Bronchial epithelial cell (primary cell): ENCODE measurements around the genes NLRP14, PPFIBP2, NLRP10 and RPL27A.

- RRBS, 2 experiments, result no CpG with 5 or more reads among the region's 18 CpGs
These were observed 4.6 kb upstream of the TPP1 start for GRCh38 chr11:6623776-6624335.

GRCh38 chr11:6932340-6932721 lies 6.1 kb downstream of the ZNF215 start:
- RRBS, 2 experiments, result no CpG with 5 or more reads among the region's 3 CpGs

GRCh38 chr11:7020167-7021020 lies at the start of gene NLRP14:
NLRP14 (plus strand) TSS chr11:7020479.
- RRBS, 2 experiments, result 0% methylated on average over 2 of the region's 48 CpGs; no CpG with 5 or more reads in 1 of the 2 experiments

DNA sequence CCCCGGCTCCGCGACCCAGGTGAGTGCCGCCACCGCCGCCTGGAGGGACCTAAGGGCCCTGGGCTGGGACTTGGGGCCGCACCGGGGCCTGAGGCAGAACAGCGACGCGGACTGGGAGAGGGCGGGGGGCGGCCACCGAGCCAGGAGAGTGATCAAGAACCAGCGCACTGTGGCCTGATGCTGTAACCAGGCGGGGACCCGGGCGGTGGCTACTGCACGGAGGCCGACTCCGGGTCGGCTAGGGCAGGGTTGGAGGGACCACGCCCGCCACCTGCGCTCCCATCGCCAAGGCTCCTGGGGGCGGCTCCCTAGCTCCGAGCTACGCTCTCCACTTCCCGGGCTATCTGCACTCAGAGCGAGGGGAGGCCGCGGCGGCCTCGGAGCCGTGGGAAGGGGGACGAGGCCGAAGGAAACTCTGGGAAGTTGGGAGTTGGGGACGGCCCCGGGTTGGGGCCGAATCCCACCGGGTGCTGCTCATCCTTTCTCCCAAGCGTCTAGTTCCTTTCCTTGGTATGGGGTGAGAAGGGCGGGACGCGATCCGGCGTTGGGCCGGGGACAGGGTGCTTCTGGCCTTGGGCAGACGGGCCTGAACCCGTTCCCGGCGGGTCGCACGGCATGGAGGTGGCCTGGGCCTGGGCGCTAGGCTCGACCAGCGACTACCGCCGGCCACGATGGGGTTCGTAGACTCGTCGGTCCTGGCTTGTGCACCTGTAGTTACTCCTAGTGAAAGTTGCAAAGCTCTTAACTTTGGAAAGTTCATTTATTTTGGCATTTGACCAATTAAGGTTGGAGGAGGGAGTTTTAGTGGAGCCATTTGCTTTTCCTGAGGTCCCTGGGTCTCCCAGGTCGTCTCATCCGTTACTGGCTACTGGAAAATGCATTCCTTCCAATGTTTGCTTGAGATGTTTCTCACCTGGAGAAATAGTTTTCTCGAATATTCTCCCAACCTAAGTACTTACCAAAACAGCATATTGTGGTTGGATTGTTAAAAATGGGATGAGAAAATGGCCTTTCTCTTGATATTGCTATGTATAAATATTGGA lies 930 bp downstream of the SYT9 start:
- RRBS, 2 experiments, result 3 to 4% methylated on average over 34 to 42 of the region's 67 CpGs

DNA sequence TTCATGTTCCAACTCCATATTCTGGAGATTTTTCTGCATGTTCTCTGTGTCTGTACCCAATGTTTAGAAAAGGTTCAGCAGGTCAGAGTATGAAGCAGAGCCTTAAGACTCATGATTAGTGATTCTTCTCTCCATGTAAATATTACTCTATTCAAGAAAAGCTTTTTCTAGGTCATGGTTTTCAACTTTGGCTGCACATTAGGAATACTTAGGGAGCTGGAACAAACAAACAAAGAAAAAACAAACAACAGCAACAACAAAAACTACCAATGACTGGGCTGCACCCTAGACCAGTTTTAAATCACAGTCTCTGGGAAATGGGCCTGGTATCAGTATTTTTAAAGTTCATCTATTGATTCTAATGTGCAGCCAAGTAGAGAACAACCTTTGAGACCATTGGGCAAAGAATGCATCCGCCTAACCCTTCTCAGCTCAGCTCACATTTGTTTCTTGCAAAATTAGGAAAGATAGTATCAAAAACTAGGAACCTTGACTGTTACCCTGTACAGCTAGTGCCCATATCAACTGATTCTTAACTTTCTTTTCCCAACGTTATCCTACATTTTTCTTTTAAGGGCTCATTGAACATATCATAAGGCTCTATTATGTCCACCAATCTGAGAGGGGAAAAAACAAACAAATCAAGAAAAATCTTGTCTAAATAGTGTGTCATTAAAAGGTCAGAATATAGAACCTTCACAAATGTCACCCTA lies 5.2 kb downstream of the SYT9 start:
- RRBS, 2 experiments, result no CpG with 5 or more reads among the region's 2 CpGs

DNA sequence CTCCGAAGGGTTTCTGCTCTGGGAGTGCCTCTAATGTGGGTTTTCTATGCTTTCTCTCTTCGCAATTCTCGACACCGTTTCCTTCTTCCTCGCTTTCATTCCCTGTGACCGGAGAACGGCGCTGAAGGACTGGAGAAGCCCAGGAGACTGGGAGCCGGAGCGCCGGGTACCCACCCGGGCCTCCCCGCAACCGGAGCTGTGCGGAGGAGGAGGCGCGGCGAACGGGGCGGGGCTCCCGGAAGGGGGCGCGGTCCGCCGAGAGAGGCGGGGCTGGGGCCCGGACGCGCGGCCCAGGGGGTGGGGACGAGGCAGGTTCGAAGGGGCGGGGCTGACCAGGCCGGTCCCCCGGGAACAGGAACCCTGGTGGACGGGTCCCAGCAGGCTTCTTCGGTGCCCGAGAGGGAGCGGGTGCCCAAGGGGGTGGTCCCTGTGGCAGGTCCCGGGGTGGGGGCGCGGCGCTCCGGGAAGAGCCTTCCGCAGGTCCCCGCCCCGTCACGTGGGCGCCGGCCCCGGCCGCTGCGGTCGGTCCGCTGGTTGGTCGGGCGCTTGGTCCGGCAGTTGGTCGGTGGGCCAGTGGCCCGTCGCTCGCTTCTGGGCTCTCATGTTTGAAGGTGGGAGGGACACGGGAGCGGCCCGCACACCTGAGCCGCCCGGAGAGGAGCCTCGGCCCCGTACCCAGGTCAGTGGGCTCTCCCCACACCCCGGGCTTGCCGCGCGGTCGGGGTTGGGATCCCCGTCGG lies at the start of gene PPFIBP2:
TSS of gene PPFIBP2 (plus strand) at position 557 of the 740 bp plus-strand sequence.
- RRBS, 2 experiments, result 1 to 2% methylated on average over 54 to 59 of the region's 76 CpGs

DNA sequence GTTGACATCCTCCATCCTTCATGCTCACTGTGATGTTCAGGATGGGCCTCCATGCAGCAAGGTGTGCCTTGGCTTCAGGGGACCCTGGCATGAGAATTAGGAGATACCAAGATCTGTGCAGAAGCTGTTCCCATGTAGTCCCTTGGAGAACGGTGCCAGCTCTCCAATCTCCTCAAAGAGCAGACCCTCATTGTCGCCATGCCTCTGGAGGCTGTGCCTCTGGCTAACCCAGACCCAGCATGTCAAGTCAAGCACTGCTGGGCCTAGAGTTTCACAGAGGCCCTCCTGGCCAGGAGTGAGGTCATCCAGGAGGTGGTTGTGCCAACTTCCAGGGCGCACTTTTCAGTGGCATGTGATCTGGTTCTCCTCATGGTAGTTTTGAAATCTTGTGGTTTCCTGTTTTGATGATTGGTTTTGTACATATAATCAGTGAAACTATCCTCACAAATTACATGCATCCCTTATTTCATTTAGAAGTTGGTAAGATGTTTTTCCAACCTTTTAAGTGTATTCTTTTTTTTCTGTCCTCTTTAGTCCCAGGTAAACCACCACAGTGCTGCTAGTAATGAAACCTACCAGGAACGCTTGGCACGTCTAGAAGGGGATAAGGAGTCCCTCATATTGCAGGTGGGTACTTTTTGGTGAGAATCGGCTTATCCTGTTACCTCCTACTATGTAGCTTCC lies 78.9 kb downstream of the PPFIBP2 start:
- RRBS, 2 experiments, result no CpG with 5 or more reads among the region's 6 CpGs

DNA sequence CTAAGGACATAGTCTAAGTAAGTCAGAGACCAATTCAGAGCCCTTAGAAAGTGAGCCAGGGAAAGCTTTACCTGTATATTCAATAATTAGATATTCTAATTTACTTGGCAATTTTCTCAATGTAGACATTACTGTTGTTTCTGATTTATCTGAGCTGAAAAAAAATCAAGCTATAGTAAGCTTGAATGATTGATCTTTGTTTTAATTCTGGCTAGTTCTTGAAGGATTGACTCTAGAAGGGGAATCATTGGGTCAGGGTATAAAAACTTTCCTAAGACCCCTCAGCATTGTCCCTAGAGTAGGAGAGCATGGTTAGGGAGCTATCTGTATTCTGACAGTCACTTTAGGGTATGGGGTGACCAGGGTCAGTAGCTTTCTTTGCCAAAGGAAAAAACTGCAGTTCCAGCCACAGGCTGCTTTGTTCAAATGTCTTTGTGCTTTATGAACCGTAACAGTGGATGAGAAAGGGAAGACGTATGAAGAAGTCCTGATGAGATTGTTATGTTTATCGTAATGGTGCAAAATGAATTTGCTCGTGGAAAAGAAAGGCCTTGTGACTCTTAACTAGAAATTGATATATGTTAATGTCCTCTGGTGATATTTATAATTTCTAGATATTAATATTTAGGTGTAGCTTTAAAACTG lies 30.1 kb downstream of the CYB5R2 start:
- RRBS, 2 experiments, result no CpG with 5 or more reads among the region's 4 CpGs

GRCh38 chr11:7905407-7906727 lies 25.2 kb downstream of the OR10A6 start:
- RRBS, 2 experiments, result no CpG with 5 or more reads among the region's 16 CpGs

GRCh38 chr11:7965249-7965512 lies at the start of gene NLRP10:
NLRP10 (minus strand) TSS chr11:7965447.
- RRBS, 2 experiments, result no CpG with 5 or more reads among the region's 3 CpGs

DNA sequence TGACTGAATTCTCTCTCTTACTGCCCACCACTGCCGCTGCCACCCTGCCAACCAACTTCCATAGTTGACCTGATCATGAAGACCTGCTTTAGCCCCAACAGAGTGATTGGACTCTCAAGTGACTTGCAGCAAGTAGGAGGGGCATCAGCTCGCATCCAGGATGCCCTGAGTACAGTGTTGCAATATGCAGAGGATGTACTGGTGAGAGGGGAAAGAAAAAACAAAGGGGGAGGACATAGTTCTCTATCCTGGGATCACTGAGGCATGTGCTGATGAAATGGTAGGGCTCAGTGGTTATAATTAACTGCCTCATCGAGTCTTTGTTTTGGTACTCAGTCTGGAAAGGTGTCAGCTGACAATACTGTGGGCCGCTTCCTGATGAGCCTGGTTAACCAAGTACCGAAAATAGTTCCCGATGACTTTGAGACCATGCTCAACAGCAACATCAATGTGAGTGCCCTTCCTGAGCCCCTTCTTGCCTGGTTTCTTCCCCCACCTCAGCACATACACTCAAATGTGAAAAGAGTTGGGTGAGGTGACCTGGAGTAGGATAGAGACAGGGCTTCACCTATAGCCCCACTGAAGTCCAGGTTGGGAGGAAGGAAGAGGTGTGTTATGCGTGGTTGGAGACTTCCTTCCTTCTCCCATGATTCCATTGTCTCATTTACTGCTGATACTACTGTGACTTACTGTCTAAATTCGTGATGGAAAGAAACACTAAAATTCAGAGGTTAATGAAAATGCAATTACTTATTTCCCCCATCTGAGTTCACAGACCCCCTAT lies 8.0 kb downstream of the EIF3F start:
- RRBS, 2 experiments, result no CpG with 5 or more reads among the region's 8 CpGs

DNA sequence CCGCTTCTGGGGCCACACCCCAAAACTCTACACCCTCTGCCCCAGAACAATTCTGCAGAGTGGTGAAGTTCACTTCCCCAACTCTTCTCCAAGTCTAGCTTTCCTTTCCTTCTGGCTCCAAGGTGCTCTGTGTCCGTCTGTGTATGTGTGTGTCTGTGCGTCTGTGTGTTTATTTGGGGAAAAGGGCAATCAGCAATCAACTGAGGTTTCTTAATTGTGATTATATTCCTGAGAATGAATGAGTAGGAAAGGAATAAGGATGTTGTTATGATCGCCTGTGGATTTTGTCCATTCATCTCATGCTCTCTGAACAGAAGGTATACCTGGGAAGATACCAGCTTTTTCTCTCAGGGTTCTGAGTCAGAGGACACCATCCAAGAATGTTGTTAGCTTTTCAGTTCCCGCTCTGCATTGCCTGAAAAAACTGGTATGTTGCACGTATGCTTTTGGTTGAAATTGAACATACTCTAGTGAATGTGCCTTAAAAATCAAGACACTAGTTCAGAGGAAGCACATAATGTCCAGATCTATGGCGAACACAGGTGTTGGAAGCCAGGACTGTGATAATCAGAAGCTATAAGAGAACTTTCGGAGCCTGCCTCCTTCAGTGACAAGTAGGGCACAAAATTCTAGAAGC lies 23.4 kb downstream of the TUB start:
- RRBS, 2 experiments, result no CpG with 5 or more reads among the region's 8 CpGs

GRCh38 chr11:8234523-8234866 lies 29.2 kb downstream of the LMO1 start:
- RRBS, 2 experiments, result no CpG with 5 or more reads among the region's 5 CpGs

DNA sequence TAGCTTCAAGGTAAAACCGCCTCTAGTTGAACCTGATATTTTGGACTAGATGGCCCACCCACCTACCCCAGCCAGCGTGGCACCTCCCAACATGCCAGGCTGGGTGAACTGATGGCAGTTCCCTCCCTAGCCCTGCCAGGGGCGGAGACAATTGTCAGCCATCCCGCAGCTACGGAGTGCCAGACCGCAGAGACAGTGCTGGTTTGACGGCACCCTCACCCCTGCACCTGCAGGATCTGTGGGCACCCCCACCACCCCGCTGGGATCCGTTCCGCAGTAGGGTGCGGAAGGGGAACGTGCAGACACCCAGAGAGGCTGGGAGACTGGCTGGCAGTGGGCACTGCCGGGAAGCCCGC lies 4.0 kb upstream of the LMO1 start:
- RRBS, 2 experiments, result no CpG with 5 or more reads among the region's 14 CpGs

GRCh38 chr11:8464665-8465169 lies 129.3 kb downstream of the STK33 start:
- RRBS, 2 experiments, result no CpG with 5 or more reads among the region's 3 CpGs

DNA sequence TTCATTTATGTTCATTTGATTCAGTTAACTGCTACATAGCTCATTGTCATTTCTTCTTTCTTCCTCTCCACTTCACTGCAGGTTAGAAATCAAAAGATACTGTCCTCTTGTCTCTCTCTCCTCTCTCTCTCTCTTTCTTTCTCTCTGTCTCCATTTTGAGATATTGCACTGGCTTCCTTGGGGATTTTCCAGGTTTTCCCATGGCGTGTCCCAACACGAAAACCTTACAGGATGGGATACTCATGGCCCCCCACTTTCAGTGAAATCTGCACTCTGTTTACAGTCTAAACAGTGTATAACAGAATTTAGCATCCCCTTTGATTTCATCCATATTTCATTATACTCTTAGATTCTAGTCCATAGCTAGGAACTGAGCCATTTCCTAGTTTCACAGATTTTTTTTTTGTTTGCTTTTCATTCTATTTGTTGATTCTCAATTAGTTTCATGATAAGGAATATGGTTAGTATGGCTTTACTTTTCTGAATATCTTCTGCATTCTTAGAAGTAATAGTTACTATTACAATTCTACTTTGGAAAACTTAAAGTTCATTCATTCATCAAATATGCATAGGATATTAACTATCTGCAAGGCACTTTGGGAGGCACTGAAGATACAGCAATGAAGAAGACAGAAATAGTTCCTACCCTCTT lies 31.7 kb downstream of the STK33 start:
- RRBS, 2 experiments, result no CpG with 5 or more reads among the region's 2 CpGs

- RRBS, 2 experiments, result no CpG with 5 or more reads among the region's 4 CpGs
These were observed 30.4 kb downstream of the TRIM66 start for GRCh38 chr11:8651906-8652675.

GRCh38 chr11:8682505-8683706 lies at the start of gene RPL27A:
RPL27A (plus strand) TSS chr11:8682792.
- RRBS, 2 experiments, result under 1% methylated on average over 9 to 11 of the region's 74 CpGs

GRCh38 chr11:8733670-8734318 lies 51.2 kb downstream of the RPL27A start:
- RRBS, 2 experiments, result no CpG with 5 or more reads among the region's 4 CpGs

DNA sequence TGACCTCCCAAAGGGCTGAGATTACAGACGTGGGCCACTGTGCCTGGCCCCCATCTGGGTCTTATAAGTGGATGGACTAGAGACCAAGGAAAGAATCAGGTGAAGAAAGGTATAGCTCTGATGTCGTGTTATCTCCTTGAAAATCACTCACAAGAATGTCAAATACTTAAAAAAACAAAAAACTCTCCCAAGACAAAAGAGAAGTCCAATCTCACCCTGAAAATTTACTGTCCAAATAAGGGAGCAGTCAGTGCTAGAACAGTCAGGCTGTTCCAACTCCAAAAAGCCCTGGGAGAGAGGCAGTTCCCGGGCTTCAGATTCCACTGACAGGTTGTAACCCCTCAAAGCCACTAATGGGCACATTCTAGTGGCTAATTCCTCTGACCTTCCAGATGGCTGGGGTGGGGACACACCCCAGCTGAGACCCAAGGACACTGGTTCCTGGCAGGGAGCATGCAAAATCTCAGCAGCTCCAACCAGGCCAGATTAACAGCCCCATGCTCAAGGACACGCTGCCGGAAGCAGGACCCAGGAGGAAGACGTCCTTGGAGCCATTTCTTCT lies 35.3 kb downstream of the DENND2B start:
- RRBS, 2 experiments, result no CpG with 5 or more reads among the region's 6 CpGs